HT1080 (cell line): ENCODE measurements around the genes SULT2A1 and GYS1.

DNA sequence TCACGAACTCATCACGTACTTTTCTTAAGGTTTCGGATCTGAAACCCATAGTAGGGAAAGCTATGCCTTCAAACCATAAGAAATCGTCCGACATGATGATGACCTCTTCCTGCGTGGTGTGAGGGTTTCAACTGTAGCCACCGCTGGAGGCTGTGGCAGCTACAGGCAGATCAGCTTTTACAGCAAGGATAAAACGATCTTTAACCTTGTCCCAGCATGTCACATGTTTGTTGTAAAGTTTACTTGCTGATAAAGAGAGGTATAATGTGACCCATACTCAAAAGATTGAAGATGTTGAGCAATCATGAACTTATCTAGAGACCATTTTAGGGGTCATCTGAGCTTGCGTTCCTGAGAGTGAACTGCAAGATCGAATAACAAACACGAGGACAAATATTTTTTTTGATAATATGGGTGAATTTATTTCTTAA lies at the start of gene SULT2A1:
SULT2A1 (minus strand) TSS at position 152 of the 431 bp plus-strand sequence.
RAMPAGE:
- cytosol, long total RNA: no peak
- long total RNA: no peak
- nucleus, long total RNA: no peak

GRCh38 chr19:48107471-48108196 lies 3.0 kb downstream of the PLA2G4C start:
RAMPAGE:
- cytosol, long total RNA: no peak
- long total RNA: no peak
- nucleus, long total RNA: no peak

DNA sequence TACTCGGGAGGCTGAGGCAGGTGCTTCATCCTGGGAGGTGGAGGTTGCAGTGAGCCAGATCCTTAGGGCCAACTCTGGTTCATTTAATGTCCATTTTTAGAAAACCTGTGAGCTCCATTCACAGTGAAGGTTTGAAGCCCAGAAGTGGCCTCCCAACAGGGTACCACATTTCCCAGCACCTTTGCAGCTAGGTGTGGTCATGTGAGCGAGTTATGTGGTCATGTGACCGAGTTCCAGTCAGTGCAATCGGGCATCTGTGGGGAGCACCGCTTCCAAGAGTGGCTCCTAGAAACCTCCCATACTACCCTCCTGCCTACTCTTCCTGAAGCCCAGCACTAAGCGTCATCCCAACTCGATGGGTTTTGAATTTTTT lies 618 bp upstream of the PLA2G4C start:
RAMPAGE:
- cytosol, long total RNA: no peak
- long total RNA: no peak
- nucleus, long total RNA: no peak

RAMPAGE:
- cytosol, long total RNA: no peak
- long total RNA: no peak
- nucleus, long total RNA: no peak
Measured at GRCh38 chr19:48325735-48326405, 518 bp downstream of the EMP3 start.

DNA sequence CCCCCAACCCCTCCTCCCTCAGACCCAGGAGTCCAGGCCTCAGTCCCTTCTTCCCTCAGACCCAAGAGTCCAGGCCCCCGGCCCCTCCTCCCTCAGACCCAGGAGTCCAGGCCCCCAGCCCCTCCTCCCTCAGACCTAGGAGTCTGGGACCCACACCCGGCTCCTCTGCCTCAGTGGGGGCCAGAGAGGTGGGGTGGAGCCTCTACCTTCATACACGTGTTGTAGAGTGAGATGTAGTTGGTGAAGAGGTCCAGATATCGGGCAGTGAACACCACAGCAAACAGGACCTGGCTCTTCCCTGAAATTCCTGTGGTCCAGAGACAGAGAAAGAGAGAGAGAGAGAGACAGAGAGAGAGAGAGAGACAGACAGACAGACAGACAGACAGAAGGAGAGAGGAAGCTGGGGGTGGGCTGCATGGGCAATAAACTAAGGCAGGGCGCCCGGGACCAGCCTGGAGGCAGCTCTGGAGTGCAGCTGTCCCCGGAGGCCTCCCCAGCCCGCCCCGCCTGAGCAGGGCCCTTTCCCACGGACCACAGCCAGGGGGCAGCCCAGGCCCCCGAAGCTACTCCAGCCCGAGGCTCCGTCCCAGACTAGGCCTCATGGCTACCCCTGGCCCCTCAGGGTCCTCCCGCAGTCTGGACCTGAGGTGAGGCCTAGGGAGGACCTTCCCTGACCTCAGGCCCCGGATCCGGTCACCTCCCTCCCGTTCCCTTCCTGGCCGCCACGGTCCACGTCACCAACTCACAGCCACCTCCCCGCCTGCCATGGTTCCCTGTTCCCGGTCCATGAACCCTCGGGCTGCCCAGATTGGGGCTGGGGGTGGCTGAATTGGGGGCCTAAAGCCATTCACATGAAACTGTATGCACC lies 899 bp downstream of the KDELR1 start:
RAMPAGE:
- cytosol, long total RNA: no peak
- long total RNA: no peak
- nucleus, long total RNA: no peak

DNA sequence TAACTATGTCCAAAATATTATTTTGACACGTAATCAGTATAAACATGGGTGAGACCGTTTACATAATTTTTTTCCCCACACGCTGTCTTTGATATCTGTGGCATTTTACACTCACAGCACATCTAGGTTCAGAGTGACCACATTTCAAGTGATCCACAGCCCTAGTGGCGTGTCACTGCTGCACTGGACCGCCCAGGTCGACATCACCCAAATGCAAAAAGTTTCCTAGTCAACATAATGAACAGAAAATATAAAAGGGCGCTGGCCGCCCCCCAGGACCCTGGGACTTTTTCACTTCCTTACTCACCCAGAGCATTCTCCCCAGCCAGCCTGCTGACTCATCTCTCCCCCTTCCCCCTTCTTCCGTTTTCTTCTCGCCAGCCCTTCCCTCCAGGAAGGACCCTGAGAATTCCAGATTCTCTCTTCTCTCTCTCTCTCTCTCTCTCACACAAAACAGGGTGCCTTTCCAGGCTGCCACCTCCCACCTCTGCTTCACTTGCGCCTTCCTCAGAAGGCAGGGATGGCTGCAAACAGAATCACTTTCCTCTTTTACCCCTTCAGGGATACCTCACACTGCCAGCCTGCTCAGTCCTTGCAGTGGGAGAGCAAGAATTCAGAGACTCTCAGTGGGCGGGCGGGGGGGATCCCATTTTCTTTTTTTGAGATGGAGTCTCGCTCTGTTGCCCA lies 21.0 kb upstream of the GRWD1 start:
RAMPAGE:
- cytosol, long total RNA: no peak
- long total RNA: no peak
- nucleus, long total RNA: no peak

RAMPAGE:
- cytosol, long total RNA: no peak
- long total RNA: no peak
- nucleus, long total RNA: no peak
Measured at GRCh38 chr19:48498158-48498940, 13.3 kb downstream of the LMTK3 start.

DNA sequence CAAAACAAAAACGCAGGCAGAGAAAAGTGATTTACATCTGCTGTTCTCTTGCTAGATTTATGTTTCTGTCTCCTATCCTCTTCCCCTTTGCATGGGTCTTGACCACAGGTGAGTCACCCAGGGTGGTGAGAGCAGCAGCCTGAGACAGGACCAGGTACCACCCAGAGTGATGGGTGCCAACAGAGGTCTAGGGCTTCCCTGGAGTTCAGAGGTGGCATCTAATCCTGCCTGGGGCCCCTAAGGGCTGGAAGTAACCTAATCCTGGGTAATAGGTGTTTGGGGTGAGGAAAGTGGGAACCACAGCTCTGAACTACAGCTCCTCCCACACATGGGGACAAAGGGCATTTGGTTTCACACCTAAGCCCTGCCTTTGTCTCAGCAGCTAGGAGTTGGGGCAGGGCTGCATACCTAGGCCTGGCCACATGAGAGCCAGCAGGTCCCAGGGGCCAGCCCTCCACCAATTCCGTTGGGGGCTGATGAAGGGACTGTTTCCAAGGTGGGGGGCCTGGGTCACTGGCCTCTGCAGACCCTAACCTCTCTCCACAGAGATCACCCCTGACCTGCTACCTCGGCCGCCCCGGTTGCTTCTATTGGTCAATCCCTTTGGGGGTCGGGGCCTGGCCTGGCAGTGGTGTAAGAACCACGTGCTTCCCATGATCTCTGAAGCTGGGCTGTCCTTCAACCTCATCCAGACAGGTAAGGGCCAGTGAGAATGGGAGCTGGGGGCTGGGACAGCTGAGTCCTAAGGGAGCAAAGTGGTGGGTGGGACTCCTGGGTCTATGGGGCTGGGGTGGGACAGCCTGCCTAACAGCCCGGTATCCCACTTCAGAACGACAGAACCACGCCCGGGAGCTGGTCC lies 8.1 kb downstream of the SPHK2 start:
RAMPAGE:
- cytosol, long total RNA: no peak
- long total RNA: no peak
- nucleus, long total RNA: no peak

DNA sequence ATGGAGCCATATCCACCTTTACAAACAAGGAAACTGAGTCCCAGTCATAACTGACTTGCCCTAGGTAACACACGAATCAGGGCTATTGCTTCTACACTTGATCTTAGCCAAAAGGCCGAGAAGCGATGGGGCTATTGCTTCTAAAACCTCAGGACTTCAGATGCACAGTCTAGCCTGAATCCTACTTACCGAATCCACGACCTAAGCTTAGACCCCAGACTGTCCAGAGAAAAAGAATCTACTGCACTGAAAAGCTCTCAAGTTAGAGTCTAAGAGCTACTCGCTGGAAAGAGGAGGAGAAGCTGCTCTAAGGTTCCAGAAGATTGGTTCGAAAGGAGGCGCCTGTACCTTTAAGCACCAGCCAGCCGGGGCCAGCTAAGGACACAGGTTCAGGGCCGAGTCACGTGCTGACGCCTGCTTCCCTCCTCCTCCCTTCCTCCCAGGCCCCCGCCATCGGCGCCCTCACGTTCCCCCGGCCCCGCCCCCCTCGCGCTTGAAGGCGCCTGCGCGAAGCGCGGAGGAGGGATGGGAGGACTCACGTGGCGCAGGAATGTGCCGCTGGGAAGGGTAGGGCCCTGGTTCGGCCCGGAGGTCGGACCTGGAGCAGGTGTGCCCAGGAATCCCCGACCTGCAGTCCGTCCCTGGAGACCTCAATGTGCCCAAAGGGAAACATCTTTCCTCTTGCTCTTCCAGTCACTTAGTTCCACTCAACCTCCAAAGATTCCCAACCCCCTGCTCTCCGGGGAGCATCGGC lies 2.8 kb downstream of the DBP start:
RAMPAGE:
- cytosol, long total RNA: start-site peak on the minus strand centred at position 325 of the sequence, 160 bp wide, 33 and 10 reads in 2 replicates
- long total RNA: start-site peak on the minus strand centred at position 333 of the sequence, 81 bp wide, 10 reads
- nucleus, long total RNA: no peak

RAMPAGE:
- cytosol, long total RNA: no peak
- long total RNA: no peak
- nucleus, long total RNA: no peak
Measured at GRCh38 chr19:48683301-48683763, 10.5 kb upstream of the NTN5 start.

DNA sequence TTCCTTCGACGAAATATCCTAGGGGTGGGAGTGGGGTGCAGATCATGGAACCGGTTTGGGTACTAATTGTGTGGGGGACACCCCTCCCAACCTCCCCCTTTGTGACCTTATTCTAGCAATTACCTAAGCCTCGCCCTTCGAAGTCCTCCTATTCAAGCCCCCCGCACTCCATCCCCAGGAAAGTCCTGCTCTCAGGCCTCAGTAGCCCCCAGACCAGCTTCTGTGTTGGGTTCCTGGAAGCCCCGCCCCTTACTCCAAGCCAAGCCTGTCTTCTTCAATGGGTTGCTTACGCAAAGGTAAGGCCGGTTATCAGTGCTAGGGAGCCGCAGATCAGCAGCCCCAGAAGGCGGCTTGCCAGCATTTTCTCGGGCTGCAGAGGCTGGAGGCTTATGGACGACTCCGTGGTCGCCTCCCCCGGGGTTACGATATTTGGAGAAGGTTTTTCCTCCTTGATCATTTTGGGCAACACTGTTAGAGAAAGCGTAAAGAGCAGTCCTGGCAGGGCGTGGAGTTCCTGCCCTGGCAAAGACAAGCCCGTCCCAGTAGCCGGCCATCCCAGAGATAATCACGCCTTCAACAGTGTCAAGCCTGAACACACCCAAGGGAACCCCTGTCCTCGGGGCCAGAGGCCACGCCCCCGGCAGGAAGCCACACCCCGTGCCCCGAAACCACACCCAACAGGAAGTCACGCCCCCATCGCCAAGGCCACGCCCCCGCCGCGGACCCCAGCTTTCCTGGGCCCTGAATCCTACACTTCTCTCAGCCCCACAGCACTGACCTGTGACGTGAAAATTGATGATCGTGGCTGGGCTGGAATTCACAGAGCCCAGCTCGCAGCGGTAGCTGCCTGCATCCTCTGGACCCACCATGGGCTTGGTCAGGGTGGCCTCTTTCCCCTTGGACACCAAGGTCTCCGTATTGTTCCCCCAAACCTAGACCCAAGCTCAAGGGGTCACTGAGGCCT lies 883 bp upstream of the RASIP1 start:
RAMPAGE:
- cytosol, long total RNA: no peak
- long total RNA: no peak
- nucleus, long total RNA: no peak

DNA sequence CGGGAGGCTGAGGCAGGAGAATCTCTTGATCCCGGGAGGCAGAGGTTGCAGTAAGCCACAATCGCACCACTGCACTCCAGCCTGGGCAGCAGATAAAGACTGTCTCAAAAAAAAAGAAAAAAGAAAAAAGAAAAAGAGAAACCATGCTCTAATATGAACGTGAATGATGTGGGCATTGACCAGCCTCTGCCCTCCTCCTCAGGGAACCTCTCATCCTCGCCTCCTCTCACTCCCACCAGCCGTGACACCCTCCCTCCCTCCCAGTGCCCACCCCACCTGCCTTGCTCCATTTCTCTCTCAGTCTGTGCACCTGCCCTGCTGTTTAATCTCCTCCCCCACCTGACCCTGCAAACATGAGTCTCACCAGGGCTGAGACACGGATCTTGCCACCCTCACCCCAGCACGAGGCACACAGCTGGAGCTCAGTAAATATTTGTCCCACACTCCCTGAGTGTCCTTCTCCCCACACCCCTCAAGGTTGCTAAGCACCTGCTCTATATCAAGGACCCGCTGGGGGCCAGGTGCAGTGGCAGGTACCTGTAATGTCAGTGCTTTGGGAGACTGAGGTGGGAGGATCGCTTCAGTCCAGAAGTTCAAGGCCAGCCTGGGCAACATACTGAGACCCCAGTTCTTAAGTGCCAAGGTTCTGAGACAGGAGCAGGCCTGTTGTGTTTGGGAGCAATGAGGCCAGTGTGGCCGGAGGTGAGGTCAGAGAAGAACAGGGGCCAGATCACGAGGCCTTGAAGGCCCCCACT lies 7.6 kb upstream of the BCAT2 start:
RAMPAGE:
- cytosol, long total RNA: no peak
- long total RNA: no peak
- nucleus, long total RNA: no peak

DNA sequence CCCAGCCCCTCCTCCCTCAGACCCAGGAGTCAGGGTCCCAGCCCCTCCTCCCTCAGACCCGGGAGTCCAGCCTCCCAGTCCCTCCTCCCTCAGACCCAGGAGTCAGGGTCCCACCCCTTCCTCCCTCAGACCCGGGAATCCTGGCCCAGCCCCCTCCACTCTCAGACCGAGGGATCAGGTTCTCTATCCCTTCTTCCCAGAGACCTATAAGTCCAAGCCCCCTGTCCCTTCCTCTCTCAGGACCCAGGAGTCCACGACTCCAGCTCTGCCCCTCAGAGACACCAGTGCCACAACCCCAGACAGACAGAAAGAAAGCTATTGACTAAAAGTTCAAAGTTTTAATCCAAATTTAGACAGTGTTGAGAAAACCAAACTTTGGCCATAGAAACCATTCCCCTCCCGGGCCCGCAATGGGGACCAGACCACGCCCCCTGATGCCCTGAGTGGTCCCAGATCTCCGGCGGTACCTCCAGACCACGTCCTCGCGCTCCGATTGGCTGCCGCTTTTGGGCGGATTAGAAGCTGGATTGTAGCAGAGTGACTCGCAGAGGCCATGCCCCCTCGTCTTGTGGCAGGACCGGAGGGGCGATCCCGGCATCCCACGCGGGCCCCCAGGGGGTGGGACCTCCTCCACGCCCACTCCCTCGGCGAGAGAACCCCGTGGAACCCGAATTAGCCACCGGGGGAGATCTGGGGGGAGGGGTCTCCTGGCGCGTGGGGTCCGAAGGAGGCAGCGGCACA lies 653 bp upstream of the HSD17B14 start:
RAMPAGE:
- cytosol, long total RNA: no peak
- long total RNA: no peak
- nucleus, long total RNA: no peak

DNA sequence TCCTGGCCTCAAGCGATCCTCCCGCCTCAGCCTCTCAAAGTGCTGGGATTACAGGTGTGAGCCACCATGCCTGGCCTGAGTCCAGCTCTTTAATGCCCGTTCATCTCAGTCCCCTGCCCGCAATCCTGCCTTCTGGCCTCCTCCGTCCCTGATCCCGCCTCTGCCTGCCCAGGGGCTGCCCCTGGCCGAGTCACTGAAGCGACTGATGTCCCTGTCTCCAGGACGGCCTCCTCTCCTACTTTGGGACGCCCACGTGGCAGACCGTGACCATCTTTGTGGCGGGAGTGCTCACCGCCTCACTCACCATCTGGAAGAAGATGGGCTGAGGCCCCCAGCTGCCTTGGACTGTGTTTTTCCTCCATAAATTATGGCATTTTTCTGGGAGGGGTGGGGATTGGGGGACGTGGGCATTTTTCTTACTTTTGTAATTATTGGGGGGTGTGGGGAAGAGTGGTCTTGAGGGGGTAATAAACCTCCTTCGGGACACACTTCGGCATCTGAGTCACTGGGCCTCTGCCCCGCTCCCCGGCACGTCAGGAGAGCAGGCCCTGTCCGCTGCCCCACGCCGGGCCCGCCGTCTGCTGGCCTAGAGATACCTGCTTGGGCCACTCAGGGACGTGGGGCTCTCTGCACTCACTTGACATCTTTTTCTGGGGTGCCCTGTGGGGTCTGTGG lies 3.7 kb upstream of the FTL start:
RAMPAGE:
- cytosol, long total RNA: no peak
- long total RNA: no peak
- nucleus, long total RNA: no peak

DNA sequence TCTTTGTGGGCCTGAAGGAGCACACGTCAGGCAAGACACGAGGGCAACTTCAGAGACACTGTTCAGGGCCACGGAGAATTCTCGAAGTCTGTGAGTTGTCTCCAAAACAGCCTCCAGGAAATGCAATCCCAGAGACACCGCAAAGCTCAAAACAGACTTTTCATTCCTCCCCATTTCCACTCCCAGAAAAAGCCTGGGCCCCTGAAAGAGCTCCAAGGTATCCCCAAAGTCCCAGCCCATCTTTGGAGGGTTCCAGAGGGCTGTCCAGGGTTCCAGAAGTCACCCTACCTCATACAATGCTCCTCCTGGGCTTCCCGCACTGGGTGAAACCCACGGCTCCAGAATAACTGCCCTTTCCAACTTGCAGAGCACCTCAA lies 846 bp upstream of the FTL start:
RAMPAGE:
- cytosol, long total RNA: no peak
- long total RNA: no peak
- nucleus, long total RNA: no peak

DNA sequence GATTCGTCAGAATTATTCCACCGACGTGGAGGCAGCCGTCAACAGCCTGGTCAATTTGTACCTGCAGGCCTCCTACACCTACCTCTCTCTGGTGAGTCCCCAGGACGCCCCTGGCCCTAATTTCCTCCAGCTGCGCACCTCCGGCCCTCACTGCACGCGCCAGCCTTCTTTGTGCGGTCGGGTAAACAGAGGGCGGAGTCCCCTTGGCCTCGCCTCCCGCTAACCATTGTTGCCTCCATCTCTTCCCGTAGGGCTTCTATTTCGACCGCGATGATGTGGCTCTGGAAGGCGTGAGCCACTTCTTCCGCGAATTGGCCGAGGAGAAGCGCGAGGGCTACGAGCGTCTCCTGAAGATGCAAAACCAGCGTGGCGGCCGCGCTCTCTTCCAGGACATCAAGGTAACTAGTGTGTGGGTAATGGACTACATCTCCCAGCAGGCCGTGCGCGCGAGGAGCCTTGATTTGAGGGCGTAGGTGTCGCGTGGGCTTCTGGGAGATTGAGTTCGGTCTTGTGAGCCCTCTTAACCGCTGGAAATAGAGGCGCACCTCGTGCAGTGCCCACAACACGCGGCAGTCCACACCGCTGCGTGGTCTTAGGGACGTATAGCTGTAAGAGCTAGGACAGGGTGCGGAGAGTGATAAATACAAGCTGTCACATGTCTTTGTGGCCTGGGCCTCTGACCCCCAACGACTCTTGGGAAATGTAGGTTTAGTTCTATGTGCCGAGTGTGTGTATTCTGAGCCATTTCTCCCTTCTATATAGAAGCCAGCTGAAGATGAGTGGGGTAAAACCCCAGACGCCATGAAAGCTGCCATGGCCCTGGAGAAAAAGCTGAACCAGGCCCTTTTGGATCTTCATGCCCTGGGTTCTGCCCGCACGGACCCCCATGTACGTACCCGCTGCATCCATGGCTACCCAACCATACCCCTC lies 675 bp downstream of the FTL start:
RAMPAGE:
- cytosol, long total RNA: no peak
- long total RNA: no peak
- nucleus, long total RNA: no peak

GRCh38 chr19:48968375-48969321 lies 3.5 kb downstream of the FTL start:
RAMPAGE:
- cytosol, long total RNA: no peak
- long total RNA: no peak
- nucleus, long total RNA: no peak

GRCh38 chr19:48992705-48993431 lies at the start of gene GYS1:
TSS of gene GYS1 (minus strand) at chr19:48993309.
RAMPAGE:
- cytosol, long total RNA: no peak
- long total RNA: start-site peak on the minus strand at chr19:48993236-48993315, 21 reads
- nucleus, long total RNA: no peak

DNA sequence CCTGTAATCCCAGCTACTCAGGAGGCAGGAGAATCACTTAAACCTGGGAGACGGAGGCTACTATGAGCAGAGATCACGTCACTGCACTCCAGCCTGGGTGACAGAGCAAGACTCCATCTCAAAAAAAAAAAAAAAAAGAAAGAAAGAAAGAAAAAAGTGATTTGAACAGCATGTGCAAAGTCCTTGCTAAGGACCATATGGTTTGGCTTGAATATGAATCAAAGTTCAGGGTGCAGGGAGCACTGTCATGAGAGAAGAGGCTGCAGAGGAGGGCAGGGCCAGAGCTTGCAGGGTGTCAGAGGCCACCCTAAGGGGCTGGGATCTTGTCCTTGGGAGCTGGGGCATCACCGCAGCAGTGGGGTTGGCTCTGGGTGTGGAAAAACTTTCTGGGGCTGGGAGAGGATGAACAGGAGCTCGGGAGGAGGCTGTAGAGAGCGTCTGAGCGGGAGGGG lies 2.8 kb downstream of the TRPM4 start:
RAMPAGE:
- cytosol, long total RNA: no peak
- long total RNA: no peak
- nucleus, long total RNA: no peak

GRCh38 chr19:49200316-49200919 lies 42.8 kb downstream of the TRPM4 start:
RAMPAGE:
- cytosol, long total RNA: no peak
- long total RNA: no peak
- nucleus, long total RNA: no peak